Measurements from ENCODE around the genes FAM193A, ADD1 and MFSD10.

- PRO-cap = no peak
- RAMPAGE, long total RNA = no peak
Measured at GRCh38 chr4:2260974-2261654, 795 bp downstream of the MXD4 start.

GRCh38 chr4:2266229-2266468 is 4.2 kb upstream of the MXD4 start:
- PRO-cap = no peak
- RAMPAGE, long total RNA = no peak

DNA sequence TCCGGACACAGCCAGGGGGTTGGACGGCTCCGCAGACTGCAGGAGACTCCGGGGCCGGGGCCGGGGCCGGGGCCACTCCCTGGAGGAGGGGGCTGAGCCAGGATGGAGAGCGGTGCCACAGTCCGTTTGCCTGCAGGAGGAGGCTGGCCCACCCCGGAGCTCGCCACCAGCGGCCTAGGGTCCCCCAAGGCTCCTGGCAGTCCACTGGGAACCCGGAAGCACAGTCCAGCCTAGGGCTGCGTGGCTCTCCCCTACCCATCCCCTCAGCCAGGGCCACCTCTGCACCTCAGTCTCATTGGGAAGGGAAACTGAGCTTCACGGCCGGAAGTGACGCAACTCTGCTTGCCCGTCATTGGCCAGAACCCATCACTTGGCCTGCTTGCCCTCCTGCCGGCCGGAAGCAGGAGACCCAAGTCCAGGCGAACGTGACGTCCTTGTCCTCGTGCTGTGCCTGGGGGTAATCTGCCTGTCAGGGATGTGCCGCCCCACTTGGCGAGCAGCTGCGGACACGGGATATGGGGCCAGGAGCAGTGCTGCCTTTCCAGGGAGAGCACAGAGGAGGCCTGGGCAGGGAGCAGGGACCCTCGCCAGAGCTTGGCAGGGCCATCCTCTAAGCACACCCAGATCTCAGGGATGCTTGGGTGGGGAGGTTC is 31.3 kb downstream of the ZFYVE28 start:
- PRO-cap = no peak
- RAMPAGE, long total RNA = no peak

- PRO-cap = no peak
- RAMPAGE, long total RNA = no peak
Measured at GRCh38 chr4:2412155-2412430, 6.4 kb downstream of the ZFYVE28 start.

- PRO-cap = no peak
- RAMPAGE, long total RNA = no peak
Measured at GRCh38 chr4:2503123-2503719, 33.2 kb upstream of the FAM193A start.

DNA sequence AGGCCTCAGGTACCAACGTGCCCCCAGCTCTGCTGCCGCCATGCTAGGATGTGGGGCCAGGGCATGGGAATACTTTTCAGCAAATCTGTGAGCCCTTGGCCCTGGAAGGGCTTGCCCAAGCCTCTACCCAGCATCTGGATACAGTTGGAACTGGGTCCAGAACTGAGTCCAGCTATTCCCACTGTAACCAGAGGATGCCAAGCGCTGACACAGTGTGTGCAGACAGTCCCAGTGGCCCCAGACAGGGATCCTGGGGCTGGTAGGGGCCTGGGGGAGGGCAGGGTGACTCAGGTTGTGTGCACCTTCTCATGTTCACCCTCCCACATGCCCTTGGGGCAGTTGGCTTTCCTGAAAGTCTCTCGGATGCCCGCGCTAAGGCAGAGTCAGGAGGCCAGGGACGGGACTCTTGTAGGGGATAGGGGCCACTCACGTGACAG is 23.8 kb upstream of the FAM193A start:
- PRO-cap = no peak
- RAMPAGE, long total RNA = no peak

DNA sequence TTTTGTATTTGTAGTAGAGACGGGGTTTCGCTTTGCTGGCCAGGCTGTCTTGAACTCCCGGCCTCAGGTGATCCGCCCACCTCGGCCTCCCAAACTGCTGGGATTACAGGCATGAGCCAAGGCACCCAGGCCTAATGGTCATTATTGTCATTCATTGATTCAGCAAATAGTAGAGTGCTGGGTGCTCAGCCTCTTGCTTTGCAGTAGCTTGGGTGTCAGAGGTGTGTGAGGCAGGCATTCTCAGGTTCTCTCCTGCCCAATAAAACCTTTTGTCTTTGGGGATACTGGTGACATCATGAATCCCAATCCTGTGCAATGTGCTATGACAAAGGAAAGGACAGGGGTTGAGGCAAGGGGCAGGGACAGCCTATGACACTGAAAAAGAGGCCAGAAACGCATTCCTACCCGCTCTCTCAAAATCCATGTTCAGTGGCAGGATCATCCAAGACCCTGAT is 1.6 kb upstream of the FAM193A start:
- PRO-cap = no peak
- RAMPAGE, long total RNA = no peak

DNA sequence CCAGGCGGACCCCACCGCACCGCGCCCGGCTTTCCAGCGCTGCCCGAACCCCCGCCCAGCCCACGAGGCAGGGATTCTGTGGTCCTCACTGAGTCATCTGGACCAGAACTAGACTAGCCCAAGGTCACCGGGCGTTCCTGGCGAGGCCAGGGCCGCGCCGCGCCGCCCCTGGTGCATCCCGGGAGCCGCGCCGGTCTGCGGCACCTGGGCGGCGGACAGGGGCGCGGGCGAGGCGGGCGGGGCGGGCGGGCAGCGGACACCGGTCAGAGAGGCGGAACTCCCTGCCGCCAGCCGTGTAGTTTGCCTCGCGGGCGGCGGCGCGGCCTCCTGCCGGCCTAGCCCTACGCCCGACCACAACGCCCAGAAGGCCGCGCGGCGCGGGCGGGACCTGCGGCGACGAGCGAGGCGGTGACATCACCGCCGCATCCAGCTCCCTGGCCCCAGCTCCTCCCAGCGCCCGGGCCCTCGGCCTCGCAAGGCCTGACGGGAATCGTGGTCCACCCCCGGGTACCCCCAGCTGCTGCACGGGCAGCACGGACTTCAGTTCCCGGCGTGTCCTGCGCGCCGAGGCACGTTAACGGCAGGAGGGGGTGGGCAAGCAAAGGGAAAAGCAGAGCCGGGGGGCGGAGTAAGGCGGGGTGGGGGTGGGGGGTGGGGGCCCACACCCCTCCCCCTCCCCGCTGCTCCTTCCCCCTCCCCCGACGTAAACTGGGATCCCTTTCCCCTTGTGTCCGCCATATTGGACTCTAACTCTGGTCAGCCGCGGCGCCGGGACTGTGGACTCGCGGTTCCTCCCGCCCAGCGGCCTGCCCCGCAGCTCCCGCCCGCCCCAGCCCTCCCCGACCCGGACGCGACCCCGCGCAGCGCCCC is at the start of gene FAM193A:
FAM193A (plus strand) TSS at position 714 of the 870 bp plus-strand sequence.
- PRO-cap = unidirectional peak, minus-strand start at position 302 of the sequence; bidirectional peak, plus-strand start at position 737 of the sequence, minus-strand start at position 364 of the sequence
- RAMPAGE, long total RNA = no peak

- PRO-cap = no peak
- RAMPAGE, long total RNA = no peak
Measured at GRCh38 chr4:2570828-2571322, 34.4 kb downstream of the FAM193A start.

GRCh38 chr4:2587154-2587817 is 50.8 kb downstream of the FAM193A start:
- PRO-cap = no peak
- RAMPAGE, long total RNA = no peak

GRCh38 chr4:2694716-2695179 is 61.4 kb downstream of the TNIP2 start:
- PRO-cap = no peak
- RAMPAGE, long total RNA = no peak

GRCh38 chr4:2791284-2791879 is 1.5 kb upstream of the SH3BP2 start:
- PRO-cap = no peak
- RAMPAGE, long total RNA = no peak

DNA sequence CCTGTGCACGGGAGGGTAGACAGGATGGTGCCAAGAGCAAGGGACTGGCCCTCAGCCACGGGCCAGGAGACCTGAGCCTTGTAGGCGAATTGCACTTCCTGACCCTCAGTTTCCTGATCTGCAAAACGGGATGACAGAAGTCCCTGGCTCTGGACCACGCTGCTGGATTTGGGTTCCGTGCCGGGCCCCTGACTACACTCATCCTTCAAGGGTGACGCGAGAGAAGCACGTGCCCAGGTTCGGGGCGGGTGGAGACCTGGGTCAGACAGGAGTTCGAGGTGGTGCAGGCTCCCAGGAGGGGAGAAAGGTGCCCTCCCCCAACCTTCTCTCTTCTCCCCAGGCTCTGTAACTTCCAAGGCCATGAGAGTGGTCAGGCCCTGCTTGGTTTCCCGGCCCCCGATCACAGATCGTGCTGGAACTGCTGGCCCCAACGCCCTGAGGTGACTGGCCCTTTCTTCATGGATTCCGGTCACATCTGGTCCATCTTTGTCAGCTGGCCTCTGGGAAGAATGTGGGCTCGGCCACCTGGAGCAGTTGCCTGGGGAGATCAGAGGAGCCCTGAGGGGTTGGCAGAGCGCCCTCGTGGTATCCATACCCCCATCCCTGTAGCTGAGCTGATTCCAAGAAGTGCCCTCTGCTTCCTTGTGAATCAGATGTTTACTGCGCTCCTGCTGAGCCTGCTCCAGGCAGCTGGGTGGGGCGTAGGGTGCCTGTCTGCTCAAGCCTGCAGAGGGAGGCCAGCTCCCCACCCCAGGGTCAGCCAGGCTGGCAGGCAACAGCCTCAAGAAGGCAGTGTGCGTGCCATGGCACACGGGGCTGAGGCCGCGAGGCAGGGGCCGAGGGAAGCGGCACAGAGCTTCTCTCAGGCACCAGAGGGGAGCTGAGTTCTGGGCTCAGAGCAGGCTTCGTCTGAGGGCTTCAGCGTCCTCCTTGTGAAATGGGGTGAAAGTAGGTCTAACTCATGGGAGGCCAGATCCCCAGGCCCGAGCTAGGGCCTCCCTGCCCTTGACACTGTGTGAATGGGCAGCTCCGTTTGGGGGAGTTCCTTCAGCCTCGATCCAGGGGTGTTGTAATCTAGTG is 3.5 kb downstream of the SH3BP2 start:
- PRO-cap = no peak
- RAMPAGE, long total RNA = no peak

DNA sequence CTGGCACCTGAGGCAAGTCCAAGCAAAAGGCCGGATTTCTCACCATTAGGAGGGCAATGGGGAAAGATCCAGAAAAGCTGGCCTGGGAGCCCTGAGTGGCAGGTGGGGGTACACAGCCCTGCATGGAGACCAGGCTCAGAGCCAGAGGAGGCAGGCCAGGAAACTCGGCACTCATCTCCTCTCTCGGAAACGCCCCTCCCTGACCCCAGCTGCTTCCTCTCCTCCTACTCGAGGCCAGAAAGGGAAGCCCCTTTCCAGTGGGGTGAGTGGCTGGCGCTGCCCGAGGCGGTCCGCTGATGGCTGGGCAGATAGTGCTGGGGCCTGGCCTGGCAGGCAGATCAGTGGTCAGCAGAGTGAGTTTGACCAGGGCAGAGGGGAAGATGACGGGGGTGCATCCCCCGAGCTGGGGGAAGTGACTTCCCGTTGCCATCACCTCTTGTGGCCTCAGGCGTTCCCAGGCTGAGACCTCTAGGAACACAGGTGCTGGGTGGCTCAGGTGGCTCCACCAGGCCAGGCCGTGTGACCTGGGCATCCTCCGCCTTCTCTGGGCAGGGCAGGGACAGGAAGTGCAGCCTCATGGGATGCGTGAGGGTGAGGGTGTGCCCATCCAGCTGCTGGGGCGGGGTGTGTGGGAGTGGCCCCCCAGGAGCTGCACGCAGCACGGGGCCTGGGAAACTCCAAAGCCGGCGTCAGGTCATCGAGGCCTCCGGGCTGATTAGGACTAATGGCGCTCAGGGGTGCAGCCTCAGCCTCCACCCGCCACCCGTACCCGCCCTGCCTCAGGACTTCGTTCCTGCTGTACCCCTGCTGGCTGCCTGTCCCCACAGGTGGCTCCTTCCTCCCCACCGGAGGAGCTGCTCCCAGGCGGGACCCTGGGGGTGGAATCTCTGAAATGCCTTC is 5.7 kb downstream of the SH3BP2 start:
- PRO-cap = no peak
- RAMPAGE, long total RNA = no peak

DNA sequence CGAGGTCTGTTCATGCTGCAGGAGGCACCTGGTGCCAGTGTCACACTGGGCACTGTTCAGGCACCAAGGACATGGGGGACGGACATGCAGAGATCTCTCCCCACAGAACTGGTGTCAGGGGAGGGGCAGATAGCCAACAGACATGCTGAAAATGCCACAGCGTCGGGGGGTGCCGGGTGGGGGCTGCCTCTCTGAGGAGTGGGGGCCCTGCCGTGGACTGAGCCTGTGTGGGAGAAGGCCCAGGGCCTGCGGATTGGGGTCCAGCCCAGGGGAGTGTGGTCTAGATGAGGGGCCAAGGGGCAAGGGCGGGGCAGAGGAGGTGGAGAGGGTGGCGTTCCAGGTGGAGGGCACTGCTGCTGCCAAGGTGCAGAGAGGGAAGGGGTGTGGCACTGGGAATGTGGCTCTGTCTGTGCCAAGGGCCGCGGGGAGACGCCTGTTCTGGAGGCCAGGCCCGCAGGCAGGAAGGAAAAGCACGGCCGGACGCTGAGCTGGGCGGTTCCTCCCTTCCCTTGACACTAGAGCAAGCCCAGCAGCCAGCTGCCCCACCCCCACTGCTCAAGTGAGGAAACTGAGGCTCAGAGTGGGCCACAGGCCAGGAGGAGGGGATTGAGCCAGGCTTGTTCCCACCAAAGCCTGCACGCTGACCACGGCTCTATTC is 12.8 kb downstream of the SH3BP2 start:
- PRO-cap = no peak
- RAMPAGE, long total RNA = no peak

- PRO-cap = no peak
- RAMPAGE, long total RNA = no peak
Measured at GRCh38 chr4:2806910-2807527, 14.1 kb downstream of the SH3BP2 start.

DNA sequence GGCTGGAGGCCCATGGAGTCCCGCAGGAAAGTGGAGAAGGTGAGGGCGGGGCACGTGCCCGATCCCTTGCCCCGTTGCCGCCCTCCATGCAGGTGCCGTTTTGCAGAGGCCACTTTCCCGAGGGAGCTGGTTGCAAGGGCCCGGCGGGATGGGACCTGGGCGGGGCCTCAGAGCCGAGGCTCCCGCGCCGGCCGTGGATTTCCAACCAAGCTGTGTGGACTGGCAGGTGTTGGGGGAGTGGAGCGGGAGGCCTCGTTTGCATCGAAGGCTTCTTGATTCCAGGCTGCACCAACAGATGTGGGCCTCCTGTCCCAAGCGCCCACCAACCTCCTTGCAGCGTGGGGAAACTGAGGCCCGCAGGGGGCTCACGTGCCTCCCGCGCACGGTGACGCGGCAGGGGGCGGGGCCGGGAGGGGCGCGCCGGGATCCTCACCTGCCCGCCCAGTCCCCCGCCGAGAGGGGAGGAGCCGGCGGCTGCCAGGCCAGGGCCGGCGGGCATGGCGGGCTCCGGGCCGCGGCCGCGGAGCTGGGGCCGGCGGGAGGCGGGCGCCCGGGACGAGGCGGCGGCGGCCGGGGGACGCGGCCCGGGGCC is 24.9 kb downstream of the SH3BP2 start:
- PRO-cap = no peak
- RAMPAGE, long total RNA = no peak

DNA sequence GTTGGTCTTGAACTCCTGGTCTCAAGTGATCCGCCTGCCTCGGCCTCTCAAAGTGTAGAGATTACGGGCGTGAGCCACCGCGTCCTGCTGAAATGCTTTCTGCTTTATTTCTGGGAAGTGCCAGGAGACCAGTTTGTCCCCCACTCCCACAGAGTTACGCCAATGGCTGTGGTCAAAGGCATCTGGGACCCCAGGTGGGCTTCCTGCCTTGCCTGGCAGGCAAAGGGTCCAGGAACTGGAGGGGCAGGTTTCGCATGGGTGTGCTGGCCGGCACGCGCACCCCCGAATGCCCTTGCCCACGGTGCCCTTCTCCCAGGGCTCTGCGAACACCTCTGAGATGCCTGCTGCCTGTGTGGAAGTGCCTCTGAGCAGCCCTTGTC is 13.1 kb upstream of the ADD1 start:
- PRO-cap = no peak
- RAMPAGE, long total RNA = no peak

DNA sequence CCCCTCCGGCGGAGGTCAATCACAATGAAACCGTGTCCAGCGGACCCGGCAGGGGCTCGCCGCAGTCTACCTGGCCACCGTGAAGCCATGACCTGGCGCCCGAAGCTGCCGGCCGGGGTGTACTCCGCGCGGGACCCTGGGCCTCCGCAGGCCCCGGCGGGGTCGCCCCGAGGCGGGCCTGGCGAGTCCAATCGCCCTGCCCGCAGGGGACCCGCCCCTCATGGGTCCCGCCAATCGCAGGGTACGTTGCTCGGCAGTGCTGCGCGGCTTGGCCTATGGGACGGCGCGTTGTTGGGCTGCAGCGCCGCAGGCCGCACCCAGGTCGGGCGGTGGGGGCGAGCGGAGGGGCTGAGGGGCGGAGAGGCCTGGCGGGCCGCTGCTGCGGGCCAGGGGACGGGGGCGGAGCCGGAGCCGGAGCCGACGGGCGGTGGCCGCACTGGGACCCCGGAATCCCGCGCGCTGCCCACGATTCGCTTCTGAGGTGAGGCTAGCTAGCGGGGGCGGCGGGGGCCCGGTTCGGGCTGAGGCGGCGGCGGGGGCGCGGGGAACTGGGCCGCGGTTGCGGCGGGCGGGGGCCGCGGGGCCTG is at the start of gene ADD1:
ADD1 (plus strand) TSS at position 301 of the 587 bp plus-strand sequence.
- PRO-cap = bidirectional peak, plus-strand start at position 334 of the sequence, minus-strand start at position 166 of the sequence
- RAMPAGE, long total RNA = no peak

- PRO-cap = bidirectional peak, plus-strand start at chr4:2934916, minus-strand start at chr4:2934825
- RAMPAGE, long total RNA = start-site peak on the minus strand at chr4:2934787-2934860, 62 and 29 reads in 2 replicates
Measured at GRCh38 chr4:2934705-2935064, at the start of gene MFSD10. Gene MFSD10 (minus strand): TSS chr4:2934825.

Data from Karpas-422 (cell line).